Airway epithelial cell (primary cell): ENCODE measurements around a stretch of chr5.

DNA sequence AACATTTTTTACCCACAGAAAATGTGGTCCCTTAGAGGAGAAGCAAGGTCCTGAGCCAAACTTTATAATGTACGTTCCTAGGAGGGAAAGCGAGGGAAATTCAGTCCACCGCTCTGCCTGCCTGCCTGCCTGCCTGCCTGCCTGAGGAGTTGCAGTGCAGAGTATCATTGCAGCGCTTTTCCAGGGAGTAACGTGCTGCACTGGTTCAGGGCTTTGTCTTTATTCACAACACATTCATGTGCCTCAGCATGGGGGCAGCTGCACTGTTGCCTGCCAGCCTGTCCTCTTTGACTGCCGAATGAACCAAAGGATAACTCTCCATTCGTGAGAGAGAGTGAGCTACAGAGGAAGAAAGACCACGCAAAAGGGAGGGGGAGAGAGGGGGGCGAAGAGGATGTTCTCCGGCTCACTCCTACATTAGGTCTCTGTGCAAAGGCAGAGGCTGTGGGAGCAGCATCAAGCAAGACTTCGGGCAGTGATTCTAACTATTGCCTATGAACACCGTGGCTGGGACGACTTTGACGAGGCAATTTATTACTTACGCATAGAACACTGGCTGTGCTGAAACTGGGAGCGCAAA lies 791.2 kb downstream of the MAT2B start:
- RAMPAGE, long total RNA, result no peak

- RAMPAGE, long total RNA, result no peak
These were observed 400.2 kb downstream of the TENM2 start for GRCh38 chr5:167378775-167379633.

DNA sequence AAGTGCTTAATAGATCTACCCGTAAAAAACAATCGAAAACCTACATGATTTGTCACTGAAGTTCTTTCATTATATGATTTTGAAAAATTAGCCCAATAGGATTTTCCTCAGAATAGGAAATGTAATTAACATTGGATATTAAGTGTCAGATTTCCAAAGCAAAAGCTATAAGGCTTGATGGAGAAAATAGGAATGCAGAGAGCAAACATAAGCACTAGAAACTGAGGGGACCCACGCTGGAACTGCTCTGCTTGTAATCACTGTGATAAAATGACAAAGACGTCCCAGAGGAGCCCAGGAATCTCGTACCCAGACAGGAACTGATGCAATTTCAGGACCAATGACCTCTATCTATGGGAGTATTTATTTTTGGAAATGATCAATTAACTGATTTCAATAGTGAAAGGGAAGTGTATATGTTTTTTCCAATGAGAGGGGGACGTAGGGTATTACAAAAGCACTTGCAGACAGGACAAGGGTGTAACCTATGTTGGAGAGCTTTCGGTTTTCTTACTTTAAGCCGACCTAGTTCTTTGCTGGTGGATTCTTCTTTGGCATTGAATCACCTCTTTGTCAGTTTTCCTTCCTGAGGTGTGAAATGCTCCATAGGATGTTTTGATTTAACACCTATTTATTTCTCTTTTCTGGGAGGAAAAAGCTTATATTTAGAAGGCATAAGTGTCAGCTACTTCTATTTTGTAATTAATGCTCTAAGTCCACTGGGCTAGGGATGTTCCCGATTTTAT lies 598.2 kb downstream of the TENM2 start:
- RAMPAGE, long total RNA, result no peak

- RAMPAGE, long total RNA, result no peak
These were observed 2.9 kb upstream of the WWC1 start for GRCh38 chr5:168288093-168289298.

DNA sequence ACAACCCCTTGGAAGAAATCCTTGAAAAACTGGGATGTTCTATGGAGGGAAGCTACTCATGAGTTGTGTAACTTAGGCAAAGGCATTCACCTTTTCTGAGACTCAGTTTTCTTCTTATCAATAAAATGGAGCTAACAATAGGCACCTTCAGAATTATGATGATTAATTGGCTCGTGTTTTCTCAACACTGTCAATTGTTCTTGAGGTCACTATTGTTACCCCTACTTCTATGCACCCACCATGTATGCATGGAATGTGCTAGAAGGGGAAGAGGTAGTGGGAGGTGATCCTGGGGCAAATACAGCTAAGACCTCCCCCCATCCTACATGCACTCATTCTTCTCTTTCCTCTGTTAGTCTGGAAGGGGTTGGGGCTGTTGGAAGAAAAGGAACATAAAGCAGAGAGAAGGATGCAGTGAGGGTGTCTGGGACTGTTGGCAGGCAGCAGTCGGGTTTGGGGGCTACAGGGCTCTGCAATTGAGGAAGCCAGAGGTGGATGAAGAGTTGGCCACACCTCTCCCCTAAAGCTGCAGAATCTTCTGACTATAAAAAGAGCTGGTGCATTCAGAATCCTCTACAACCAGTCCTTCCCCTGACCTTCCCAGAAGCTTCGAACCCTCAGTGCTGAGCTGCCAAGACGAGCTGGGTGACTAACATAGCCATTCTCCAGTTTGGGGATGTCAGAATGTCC lies 39.0 kb downstream of the WWC1 start:
- RAMPAGE, long total RNA, result no peak

- RAMPAGE, long total RNA, result no peak
These were observed 72.1 kb upstream of the RARS1 start for GRCh38 chr5:168414061-168414614.

GRCh38 chr5:168600362-168600819 lies 21.2 kb upstream of the PANK3 start:
- RAMPAGE, long total RNA, result no peak

DNA sequence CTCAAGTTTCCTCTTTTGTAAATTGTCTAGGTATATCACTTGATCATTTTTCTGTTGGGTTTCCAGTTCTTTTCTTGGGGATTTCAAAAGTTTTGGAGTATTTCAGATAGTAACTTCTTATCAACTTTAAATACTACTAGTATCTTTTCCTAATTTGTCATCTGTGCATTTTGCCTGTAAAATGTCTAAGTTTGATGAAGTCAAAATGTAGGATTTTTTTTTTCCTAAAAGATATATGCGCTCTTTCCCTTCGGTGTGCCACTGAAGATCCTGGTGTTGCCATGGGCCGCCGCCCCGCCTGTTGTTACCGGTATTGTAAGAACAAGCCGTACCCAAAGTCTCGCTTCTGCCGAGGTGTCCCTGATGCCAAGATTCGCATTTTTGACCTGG lies 36.9 kb upstream of the PANK3 start:
- RAMPAGE, long total RNA, result no peak

- RAMPAGE, long total RNA, result no peak
These were observed 298.4 kb upstream of the PANK3 start for GRCh38 chr5:168877399-168878110.

DNA sequence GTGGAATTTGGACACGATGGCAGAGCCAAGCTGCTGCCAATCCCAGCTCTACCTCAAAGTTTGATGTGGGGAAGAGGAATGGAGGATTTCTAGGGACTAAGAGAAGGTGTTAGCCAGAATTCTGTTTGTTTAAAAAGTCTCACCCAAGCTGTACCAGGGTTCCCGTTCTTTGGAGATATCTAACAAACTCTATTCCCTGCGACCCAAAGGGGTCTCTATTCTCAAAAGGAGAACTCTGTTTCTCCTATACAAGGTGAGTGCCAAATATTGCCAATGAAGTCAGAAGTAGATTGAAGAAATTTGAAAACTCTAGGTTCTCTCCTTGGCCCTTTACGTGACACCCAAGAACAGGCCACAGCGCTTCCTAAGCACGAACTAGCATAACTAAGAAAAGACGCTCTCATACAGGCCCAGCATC lies 183.4 kb downstream of the SLIT3 start:
- RAMPAGE, long total RNA, result no peak

DNA sequence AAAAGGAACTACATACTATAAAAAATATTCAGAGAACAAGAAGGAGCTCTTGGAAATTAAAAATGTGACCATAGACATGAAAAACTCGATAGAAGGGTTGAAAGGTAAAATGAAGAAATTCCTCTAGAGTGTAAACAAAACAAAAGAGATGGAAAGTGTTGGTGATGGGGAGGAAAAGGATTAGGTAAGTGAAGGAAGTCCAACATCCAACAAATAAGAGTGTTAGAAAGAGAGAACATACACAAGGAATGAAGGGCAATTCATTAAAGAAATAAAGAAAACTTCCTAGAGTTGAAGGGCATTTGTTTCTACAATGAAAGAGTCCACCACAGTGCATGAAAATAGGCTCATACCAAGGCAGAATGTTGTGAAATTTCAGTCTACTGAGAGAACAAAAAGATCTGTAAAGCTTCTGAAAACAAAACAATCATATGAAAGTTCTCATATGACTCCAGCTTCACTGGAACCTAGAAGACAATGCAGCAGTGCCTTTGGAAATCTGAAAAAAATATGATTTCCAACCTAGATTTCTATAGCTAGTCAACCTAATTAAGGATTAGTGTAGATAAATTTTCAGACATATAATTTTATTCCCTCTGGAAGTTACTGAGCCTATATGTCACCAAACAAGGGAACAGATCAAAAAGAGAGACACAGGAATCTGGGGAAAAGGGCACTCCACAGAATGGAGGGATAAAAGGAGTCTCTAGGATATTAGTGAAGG lies 5.7 kb downstream of the C5orf58 start:
- RAMPAGE, long total RNA, result no peak

- RAMPAGE, long total RNA, result no peak
These were observed 12.7 kb downstream of the C5orf58 start for GRCh38 chr5:170245513-170245864.

DNA sequence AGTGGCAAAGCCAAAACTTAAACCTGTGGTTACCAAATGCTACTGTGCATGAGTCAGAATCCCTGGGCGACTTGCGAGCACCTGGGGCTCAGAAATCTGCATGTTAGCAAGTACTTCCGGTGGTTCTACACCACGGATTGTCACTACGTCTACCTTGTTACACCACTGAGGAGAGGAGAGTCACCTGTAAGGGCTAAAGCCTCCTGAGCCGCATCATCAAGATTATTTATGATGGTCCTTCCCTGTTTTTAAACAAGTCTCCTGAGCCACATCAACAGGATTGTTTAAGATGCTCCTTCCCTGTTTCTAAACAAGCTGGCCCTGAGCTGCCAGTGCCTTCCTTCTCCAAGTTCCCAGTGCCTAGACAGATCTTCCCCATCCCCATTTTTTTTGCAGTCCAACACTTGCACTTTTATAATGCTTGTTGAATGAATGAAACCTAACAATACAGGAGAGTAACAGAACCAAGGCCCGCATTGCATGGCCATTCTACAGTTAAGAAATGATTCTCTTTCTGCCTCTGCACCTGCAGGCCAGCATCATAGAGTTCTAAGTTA lies 21.5 kb downstream of the C5orf58 start:
- RAMPAGE, long total RNA, result no peak

- RAMPAGE, long total RNA, result no peak
These were observed 129.4 kb downstream of the KCNIP1 start for GRCh38 chr5:170632748-170634082.

DNA sequence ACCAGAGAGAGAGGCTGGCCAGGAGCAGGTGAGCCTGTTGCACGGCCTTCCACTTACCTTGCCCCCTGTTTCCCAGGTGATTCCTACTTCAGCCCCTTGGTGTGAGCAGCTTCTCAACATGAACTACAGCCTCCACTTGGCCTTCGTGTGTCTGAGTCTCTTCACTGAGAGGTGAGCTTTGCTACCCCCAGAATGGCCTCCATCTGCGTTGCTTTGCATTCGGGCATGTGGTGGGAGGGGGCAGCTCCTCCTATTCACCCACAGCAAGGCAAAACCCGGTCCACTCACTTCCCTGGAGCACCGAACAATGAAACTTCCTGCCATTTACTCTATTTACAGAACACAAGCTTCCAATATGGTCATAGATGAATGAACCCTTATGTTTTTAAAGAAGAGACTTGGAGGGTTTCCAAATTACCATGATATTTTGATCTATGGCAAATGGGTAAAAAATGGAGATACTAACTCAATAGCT lies 5.0 kb downstream of the GABRP start:
- RAMPAGE, long total RNA, result no peak

DNA sequence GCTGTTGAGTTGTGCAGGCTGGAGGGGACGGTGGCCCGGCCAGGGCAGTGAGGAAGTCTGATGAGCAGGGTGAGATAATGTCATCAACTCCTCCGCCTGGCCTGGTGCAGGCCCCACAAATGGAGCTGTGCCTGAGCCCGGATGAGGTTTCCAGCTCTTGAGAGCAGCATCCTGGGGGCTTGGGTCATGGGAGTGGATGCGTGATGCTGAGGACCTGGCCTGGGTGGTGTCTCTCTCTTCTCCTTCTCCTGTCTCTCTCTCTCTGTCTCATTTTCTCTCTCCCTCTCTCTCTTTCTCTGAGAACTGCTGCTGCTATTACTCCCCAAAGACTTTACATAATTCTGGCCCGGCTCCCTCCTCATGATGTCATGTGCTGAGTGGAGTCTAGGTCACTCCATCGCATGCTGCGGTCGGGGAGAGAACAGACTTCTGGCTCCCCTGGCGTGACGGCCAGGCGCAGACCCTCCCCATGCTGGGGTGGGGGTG lies 26.3 kb downstream of the FGF18 start:
- RAMPAGE, long total RNA, result no peak

DNA sequence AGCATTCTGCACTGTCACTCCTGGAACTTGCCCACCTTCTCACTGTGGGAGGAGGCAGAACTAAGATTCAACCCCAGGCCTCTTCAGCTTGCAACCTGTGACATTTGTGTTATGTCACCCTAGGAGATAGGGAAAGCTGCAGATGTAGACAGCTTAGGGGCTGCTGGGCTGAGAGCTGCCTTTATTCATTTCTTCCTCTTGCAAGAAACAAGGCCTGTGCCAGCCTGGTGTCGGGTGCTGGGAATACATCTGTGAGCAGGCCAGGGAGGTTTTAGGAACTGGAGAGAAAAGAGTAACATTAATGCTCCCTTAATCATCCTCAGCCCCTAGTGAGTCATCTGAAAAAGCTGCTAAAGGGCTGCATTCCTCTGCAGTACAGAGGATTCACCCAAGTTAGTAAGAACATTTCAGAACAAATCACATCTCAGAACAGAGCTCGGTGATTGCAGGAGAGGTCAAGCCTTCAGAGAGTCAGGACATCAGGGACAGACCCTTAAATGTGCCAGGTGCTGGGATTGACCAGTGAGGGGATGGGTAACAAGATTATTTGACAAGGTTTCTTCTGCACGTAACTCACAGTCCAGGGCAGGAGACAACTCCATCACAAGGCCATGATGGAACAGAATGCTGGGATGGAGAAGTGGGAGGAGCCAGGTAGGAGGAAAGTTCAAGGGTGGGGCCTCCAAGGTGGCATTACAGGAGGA lies 101.9 kb downstream of the FGF18 start:
- RAMPAGE, long total RNA, result no peak

- RAMPAGE, long total RNA, result no peak
These were observed 150.9 kb downstream of the FGF18 start for GRCh38 chr5:171570175-171570918.

DNA sequence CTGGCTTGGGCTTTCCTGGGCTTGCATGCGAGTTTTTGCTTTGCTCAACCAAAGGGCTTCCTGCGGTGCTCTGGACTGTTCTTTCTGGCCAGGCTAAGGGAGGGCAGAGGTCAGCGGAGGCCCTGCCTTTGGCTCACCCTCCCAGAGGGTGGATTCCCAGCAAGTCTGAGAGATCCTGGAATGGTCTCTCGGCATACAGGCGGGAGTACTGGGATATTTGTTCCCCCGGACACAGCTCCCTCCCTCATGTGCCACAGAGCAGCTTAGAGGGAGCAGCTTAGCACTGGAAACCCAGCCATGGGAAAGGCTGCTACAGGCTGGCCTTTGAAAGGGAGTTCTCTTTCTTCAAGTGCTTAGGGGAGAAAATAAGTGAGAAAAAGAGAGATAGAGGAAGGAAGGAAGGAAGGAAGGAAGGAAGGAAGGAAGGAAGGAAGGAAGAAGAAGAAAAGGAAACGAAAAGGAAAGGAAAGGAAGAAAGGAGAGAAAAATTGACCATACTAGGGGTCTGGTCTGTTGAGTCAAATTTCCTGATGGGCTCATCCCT lies 158.8 kb downstream of the FGF18 start:
- RAMPAGE, long total RNA, result no peak

DNA sequence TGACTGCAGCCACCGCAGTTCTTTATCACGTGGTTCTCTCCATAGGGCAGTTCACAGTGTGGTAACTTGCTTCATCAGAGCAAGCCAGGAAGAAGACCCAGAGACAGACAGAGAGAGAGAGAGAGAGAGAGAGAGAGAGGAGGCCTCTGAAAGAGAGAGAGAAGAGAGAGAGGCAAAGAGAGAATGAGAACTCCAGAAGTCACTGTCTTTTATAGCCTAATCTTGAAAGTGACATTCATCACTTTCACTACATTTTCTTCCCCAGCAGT lies 109.2 kb upstream of the SMIM23 start:
- RAMPAGE, long total RNA, result no peak